HT1080 (cell line): ENCODE measurements around a stretch of chrX.

DNA sequence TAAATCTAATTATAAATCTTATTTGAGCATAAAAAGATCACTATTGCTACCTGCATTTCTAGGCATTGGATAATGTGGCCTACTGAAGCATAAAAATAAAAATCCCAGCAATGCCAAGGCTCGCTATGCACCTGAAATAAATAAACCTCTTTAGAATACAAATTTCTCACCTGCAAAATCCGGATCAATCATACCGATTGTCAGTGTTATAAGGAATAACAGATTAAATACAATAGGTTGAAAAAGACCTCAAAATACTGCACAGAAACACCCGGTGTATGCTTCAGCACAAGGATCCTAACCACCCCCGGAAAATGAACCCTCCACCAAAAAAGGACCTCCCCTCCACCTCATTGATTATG lies 1.2 kb downstream of the CUL4B start:
RAMPAGE:
- cytosol, long total RNA = no peak
- long total RNA = no peak
- nucleus, long total RNA = start-site peak on the minus strand centred at position 287 of the sequence, 112 bp wide, 60 and 23 reads in 2 replicates

GRCh38 chrX:120735104-120735441 lies 105.2 kb upstream of the C1GALT1C1 start:
RAMPAGE:
- cytosol, long total RNA = start-site peak on the plus strand at chrX:120735211-120735291, 7 and 9 reads in 2 replicates
- long total RNA = no peak
- nucleus, long total RNA = no peak

RAMPAGE:
- cytosol, long total RNA = no peak
- long total RNA = no peak
- nucleus, long total RNA = no peak
Measured at GRCh38 chrX:120874653-120874940, 1.1 kb downstream of the CT47B1 start.

DNA sequence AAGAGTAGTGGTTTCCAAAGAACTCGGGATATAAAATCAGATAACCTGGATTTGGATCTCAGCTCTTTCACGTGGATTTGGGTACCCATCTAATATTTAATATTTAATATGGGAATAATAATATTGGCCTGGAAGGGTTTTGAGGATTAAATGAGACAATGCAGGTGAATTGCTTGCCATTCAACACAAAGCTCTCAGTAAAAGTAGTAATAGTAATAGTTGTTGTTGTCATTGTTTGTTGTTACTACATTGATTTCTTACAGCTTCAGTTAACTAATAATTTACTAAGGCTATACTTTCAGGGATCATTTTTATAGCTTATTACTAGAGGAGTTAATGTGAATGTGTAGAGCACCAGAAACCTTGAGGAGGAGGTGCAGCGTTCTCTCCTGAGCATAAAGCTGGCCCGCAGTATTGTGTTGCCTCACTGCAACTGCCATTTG lies 343.9 kb upstream of the GRIA3 start:
RAMPAGE:
- cytosol, long total RNA = no peak
- long total RNA = no peak
- nucleus, long total RNA = no peak

DNA sequence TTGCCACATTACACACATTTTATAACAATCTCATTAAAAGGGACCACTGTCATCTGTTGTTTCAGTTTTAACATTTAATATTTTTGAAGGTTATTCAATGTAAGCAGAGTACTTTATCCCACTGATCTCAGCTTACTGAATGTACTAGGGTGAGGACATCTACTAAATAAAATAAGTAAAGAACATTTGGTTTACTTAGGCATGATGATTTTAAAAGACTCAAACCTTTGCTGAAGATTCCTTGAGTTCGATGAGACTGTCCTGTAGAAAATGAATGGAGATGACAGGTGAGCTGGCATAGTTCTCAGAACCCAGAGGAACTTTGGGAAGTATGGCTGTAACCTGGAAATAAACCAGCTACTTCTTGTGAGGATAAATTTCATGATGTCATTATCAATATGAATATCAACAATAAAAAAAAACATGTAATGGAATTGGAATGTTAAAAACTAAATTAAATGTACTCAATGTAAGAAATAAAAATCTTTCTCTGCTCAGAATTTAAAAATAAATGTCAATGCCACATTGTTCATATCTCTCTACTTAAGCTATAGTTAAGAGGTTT lies 113.6 kb downstream of the THOC2 start:
RAMPAGE:
- cytosol, long total RNA = no peak
- long total RNA = no peak
- nucleus, long total RNA = no peak

DNA sequence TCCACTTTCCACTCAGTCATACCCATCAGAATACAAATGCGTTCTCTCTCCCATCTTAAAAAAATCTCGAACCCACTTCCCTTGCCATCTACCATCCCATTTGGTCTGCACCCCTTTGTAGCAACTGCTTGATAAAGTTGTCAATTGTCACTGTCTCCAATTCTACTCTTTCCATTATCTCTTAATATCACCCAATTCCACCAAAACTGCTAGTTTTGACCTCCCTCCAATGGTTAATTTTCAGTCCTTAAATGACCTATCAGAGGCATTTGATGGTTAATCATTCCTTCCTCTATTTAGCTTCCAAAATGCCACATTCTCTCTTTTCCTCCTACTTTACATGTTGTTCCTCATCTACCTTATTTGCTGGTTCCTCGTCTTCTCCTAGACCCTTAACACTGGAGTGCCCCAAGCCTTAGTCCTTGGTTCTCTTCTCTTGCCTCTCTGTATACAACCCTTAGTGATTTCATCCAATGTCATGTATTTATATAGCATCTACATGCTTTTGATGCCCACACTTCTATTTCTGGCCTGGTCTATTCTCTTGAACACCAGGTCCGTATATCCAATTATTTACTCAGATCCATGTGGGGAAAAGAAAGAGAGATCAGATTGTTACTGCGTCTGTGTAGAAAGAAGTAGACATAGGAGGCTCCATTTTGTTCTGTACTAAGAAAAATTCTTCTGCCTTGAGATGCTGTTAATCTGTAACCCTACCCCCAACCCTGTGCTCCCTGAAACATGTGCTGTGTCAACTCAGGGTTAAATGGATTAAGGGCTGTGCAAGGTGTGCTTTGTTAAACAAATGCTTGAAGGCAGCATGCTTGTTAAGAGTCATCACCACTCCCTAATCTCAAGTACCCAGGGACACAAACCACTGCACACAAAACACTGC lies 53.5 kb downstream of the THOC2 start:
RAMPAGE:
- cytosol, long total RNA = no peak
- long total RNA = no peak
- nucleus, long total RNA = no peak

DNA sequence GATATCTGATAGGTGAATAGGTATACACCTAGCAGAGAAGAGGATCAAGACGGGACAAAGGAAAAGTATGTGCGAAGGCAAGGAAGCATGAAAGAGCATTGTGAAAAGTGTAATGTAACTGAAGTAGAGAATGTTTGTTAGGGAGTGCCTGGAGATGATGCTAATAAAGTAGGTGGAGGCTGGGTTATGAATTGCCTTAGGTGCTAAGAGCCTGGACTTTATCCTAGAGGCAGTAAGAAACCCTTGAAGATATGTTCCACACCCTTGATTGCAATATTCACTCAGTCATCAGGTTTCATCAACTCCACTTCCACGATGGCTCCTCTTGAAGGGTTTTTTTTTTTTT lies 49.9 kb upstream of the XIAP start:
RAMPAGE:
- cytosol, long total RNA = no peak
- long total RNA = no peak
- nucleus, long total RNA = no peak

GRCh38 chrX:123951971-123952367 lies 9.5 kb upstream of the STAG2 start:
RAMPAGE:
- cytosol, long total RNA = no peak
- long total RNA = no peak
- nucleus, long total RNA = no peak

GRCh38 chrX:124194725-124195371 lies 137.6 kb upstream of the TEX13D start:
RAMPAGE:
- cytosol, long total RNA = no peak
- long total RNA = no peak
- nucleus, long total RNA = no peak

GRCh38 chrX:125206060-125206678 lies 113.5 kb upstream of the TEX13C start:
RAMPAGE:
- cytosol, long total RNA = no peak
- long total RNA = no peak
- nucleus, long total RNA = no peak

GRCh38 chrX:125898661-125898955 lies 267.5 kb downstream of the DCAF12L2 start:
RAMPAGE:
- cytosol, long total RNA = no peak
- long total RNA = no peak
- nucleus, long total RNA = no peak

DNA sequence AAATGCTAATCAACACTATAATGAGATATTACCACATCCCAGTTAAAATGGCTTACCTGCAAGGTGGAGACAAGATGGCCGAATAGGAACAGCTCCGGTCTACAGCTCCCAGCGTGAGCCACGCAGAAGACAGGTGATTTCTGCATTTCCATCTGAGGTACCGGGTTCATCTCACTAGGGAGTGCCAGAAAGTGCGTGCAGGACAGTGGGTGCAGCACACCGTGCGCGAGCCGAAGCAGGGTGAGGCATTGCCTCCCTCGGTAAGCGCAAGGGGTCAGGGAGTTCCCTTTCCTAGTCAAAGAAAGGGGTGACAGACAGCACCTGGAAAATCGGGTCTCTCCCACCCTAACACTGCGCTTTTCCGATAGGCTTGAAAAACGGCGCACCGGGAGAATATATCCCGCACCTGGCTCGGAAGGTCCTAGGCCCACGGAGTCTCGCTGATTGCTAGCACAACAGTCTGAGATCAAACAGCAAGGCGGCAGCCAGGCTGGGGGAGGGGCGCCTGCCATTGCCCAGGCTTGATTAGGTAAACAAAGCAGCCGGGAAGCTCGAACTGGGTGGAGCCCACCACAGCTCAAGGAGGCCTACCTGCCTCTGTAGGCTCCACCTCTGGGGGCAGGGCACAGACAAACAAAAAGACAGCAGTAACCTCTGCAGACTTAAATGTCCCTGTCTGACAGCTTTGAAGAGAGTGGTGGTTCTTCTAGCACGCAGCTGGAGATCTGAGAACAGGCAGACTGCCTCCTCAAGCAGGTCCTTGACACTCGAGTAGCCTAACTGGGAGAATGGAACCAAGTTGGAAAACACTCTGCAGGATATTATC lies 92.5 kb downstream of the DCAF12L1 start:
RAMPAGE:
- cytosol, long total RNA = no peak
- long total RNA = no peak
- nucleus, long total RNA = no peak

RAMPAGE:
- cytosol, long total RNA = no peak
- long total RNA = no peak
- nucleus, long total RNA = no peak
Measured at GRCh38 chrX:127255770-127256124, 436.2 kb downstream of the PRR32 start.

RAMPAGE:
- cytosol, long total RNA = no peak
- long total RNA = no peak
- nucleus, long total RNA = no peak
Measured at GRCh38 chrX:129686494-129686889, 31.7 kb upstream of the APLN start.

RAMPAGE:
- cytosol, long total RNA = no peak
- long total RNA = no peak
- nucleus, long total RNA = no peak
Measured at GRCh38 chrX:129701778-129702265, 37.0 kb upstream of the XPNPEP2 start.

GRCh38 chrX:129769285-129769994 lies 10.3 kb upstream of the SASH3 start:
RAMPAGE:
- cytosol, long total RNA = no peak
- long total RNA = no peak
- nucleus, long total RNA = no peak

DNA sequence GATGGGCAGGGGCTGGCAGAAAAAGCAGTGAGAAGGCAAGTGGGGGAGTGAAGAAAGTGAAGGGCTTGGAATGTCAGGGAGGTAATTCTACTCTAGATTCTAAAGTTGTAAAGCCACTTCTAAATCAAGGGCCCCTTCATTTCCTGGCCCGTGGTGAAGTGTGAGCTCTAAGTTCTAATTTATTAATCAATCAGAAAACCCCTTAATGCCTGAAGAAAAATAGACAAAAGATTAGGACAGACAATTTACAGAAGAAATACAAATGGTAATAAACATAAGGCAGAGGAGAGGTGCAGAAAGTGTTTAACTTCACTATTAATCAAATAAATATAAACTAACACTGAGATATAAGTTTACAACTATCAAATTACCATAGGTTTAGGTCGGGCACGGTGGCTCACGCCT lies 20.6 kb downstream of the SASH3 start:
RAMPAGE:
- cytosol, long total RNA = no peak
- long total RNA = no peak
- nucleus, long total RNA = no peak

GRCh38 chrX:129931558-129932037 lies 25.6 kb downstream of the UTP14A start:
RAMPAGE:
- cytosol, long total RNA = no peak
- long total RNA = no peak
- nucleus, long total RNA = no peak

GRCh38 chrX:130120270-130121574 lies 10.4 kb upstream of the ELF4 start:
RAMPAGE:
- cytosol, long total RNA = no peak
- long total RNA = no peak
- nucleus, long total RNA = no peak

DNA sequence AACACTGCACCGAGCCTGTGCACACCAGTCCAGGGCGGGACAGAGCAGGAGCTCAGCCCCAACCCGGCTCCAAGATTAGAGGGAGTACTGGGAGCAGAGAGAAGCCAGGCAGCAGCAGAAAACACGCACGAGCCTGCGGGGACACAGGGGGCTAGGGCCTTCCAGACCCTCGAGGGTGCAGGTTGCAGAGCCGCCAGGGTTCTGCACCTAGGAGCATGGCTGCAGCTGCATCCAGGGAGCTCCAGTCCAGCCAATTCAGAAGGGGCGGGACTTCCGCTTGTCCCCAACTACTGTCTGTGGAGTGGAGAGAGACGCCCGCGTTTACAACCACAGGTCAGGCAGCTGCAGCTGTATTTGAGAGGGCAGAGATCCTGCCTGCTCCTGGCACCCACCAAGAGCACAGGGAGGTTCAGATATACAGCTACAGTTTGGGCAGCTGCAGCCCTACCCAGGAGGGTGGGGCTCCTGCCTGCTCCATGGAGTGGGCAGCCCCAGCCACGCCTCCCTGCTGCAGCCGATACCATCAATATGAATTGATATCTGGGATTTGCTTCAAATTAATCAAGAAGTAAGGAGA lies 31.0 kb upstream of the ZNF280C start:
RAMPAGE:
- cytosol, long total RNA = no peak
- long total RNA = no peak
- nucleus, long total RNA = no peak